HT1080 (cell line): Measurements from ENCODE around the genes DEFB119, DEFB121 and FOXS1.

GRCh38 chr20:29883951-29884933 lies 1373.2 kb upstream of the DEFB115 start:
RAMPAGE:
- cytosol, long total RNA, result no peak
- long total RNA, result no peak
- nucleus, long total RNA, result no peak

DNA sequence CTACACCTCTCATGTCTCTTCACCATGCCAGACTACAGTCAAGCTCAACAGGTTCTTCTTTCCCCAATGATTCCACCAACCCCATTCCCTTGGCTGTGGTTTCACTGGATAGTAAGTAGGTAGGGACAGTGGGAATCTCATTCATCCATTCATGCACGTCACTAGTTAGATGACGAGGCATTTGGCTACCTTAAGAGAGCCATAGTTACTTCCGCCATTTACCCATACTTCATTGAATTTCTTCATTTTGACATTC lies 744.9 kb upstream of the DEFB115 start:
RAMPAGE:
- cytosol, long total RNA, result no peak
- long total RNA, result no peak
- nucleus, long total RNA, result no peak

DNA sequence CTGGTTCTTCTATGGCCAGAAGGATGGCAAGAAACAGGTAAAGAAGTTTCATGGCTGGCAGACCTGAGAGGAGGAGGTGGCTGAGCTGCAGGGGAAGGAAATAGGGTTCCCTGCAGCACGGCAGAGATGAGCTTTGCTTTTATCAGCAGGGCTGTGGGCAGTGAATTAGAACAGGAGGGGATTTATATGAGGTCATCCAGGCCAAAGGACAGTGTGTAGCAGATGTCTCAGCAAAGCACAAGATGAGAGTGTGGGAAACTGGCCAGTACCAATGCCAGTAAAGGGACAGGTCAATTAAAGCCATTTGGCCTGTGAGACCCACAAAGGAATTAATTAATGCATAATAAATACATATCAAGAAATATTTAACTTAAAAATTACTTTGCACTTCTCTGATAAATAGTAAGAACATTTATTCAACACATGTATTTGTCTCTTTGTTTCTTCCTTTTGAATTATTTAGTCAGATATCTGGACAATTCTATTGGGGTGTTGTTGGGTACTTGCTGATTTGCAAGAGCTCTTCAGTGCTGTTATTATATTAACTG lies at the start of gene DEFB119:
TSS of gene DEFB119 (minus strand) at position 159 of the 548 bp plus-strand sequence.
RAMPAGE:
- cytosol, long total RNA, result no peak
- long total RNA, result no peak
- nucleus, long total RNA, result no peak

RAMPAGE:
- cytosol, long total RNA, result no peak
- long total RNA, result no peak
- nucleus, long total RNA, result no peak
These were observed at the start of gene DEFB121 for GRCh38 chr20:31406061-31406662. TSS of gene DEFB121 (minus strand) at chr20:31406215.

GRCh38 chr20:31488118-31488553 lies 13.0 kb downstream of the REM1 start:
RAMPAGE:
- cytosol, long total RNA, result no peak
- long total RNA, result no peak
- nucleus, long total RNA, result no peak

RAMPAGE:
- cytosol, long total RNA, result no peak
- long total RNA, result no peak
- nucleus, long total RNA, result no peak
These were observed 23.9 kb downstream of the MCTS2 start for GRCh38 chr20:31570833-31571718.

RAMPAGE:
- cytosol, long total RNA, result no peak
- long total RNA, result no peak
- nucleus, long total RNA, result no peak
These were observed 3.2 kb downstream of the ID1 start for GRCh38 chr20:31608047-31608960.

DNA sequence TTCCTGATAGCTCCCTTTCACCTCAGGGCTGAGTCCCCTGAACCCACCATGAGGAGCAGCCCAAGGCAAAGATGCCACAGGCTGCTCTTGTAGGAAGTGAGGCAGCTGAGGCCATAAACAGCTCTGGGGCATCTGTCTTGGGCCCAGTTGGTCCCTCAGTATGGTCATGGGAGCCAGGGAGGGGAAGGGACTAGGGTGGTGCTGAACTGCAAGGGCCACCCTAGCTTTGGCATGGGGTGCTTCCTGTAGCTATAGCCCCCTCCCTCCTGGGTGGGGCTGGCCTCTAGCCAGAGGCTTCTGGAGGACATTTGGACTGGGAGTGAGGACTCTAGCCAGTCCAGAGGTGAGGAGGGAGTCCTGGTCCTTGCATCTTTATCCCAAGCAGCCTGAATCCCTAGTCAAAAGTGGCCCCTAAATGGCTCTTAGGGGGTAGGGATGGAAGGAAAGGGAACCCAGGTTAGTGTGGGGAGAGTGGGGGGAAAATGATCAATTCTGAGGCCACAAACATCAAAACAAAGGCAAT lies 27.4 kb downstream of the COX4I2 start:
RAMPAGE:
- cytosol, long total RNA, result no peak
- long total RNA, result no peak
- nucleus, long total RNA, result no peak

GRCh38 chr20:31665638-31666153 lies 28.0 kb downstream of the COX4I2 start:
RAMPAGE:
- cytosol, long total RNA, result no peak
- long total RNA, result no peak
- nucleus, long total RNA, result no peak

RAMPAGE:
- cytosol, long total RNA, result no peak
- long total RNA, result no peak
- nucleus, long total RNA, result no peak
These were observed 3.3 kb downstream of the MYLK2 start for GRCh38 chr20:31822189-31823064.

DNA sequence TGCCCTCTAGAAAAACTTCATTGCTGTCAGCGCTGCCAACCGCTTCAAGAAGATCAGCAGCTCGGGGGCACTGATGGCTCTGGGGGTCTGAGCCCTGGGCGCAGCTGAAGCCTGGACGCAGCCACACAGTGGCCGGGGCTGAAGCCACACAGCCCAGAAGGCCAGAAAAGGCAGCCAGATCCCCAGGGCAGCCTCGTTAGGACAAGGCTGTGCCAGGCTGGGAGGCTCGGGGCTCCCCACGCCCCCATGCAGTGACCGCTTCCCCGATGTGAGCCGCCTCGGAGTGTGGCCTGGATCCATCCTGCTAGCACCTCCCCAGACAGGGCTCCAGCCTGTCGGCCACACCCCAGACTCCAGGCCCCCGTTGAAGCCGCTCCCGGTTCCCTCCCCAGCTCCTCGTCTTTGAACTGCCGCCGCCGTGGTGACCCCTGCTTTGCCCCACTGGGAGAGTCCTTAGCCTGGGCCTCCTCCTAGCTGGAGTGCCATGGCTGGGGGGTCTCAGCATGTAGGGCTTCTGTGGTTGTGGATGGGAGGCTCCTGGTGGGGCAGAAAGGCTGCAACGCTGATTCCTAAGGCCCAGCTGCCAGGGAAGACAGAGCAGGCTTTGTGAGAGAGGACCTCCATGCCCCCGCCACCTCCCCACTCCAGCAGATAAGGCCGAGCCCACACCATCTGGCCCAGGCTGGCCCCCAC lies 11.6 kb downstream of the FOXS1 start:
RAMPAGE:
- cytosol, long total RNA, result no peak
- long total RNA, result no peak
- nucleus, long total RNA, result no peak

DNA sequence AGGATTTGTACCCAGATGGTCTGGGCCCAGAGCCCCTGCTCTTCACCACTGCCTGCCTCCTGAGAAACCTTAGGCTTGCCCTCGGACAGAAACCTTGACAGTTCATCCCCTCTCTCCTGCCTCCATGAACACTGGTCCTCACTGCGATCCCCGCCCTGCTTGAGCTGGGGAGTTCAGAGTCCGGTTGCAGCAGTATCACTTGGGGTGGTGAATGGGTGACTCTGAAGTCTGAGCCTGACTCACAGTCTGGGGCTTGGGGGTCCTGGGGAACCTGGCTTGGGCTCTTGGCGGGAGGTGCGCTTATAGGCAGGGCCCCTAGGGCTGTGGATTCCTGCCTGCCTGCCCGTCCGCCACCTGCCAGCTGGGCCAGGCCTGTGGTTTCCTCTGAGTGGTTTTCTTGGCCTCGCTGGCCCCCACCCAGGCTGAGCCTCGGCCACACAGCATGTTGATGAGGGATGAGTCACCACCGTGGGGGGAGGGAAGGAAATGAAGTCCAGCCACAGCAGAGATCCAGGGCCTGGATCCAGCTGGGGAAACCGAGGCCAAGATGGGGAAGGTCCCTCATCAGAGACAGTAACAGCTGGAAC lies 9.4 kb downstream of the FOXS1 start:
RAMPAGE:
- cytosol, long total RNA, result no peak
- long total RNA, result no peak
- nucleus, long total RNA, result no peak

DNA sequence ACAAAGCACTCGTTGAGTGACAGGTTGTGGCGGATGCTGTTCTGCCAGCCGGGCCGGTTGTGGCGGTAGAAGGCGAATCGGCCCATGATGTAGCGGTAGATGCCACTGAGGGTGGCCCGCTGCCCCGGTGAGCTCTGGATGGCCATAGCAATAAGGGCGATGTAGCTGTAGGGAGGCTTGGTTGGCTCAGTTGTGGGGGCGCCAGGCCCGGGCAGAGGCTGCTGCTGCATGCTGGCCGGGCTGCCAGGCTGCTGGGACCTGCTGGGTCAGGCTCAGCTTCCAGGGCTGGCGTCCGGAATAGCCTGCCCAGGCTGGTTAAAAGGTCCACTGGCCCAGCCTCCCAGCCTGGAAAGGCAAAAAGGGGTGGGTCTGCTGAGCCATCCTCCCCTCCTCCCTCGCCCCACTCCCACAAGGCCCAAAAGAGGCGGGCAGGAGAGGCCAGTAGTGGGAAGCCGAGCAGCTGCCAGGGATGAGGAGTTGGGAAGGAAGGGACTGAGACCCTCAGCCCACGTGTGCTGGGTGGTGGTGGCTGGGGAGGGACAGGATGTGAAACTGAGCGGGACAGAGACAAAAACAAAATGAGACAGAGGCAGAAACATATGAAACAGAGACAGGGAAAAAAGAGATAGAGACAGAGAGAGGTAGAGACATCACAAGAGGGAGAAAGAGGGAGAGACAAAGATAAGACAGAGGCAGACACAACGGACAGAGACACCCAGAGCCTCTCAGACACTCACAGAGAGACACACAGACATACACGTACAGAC lies at the start of gene FOXS1:
TSS of gene FOXS1 (minus strand) at position 292 of the 767 bp plus-strand sequence.
RAMPAGE:
- cytosol, long total RNA, result no peak
- long total RNA, result no peak
- nucleus, long total RNA, result no peak

GRCh38 chr20:32054939-32055533 lies 3.0 kb downstream of the HCK start:
RAMPAGE:
- cytosol, long total RNA, result no peak
- long total RNA, result no peak
- nucleus, long total RNA, result no peak

DNA sequence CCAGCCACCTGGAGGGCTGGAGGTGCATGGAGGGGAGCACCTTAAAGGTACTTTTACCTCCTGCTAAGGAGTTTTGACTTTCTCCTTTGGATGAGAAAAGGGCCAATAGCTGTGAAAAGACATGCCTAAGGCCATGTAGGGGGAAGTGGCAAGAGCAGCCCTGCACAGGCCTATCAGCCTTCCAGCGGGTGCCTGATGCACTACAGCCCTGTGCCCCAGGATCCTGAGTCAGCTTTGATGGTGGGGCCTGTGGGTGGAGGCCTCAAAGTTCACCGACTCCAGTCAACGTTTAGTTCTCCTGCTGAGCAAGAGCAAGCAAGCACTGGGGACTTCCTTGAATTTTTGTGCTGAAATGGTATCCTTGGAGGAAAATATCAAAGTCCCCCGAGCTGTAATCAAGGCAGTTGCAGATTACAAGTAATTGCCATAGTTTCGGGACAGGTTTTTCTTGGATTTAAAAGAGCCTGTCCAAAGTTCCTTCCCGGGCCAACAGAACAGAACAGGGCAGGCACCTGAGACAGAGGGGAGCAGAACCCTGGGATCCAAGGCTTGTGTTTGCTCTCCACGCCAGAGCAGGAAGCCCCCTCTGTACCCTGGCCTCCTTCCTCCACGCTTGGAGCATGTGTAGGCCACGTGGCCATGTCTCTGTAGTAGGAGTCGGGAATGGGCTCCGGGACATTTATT lies 25.5 kb downstream of the PLAGL2 start:
RAMPAGE:
- cytosol, long total RNA, result no peak
- long total RNA, result no peak
- nucleus, long total RNA, result no peak

DNA sequence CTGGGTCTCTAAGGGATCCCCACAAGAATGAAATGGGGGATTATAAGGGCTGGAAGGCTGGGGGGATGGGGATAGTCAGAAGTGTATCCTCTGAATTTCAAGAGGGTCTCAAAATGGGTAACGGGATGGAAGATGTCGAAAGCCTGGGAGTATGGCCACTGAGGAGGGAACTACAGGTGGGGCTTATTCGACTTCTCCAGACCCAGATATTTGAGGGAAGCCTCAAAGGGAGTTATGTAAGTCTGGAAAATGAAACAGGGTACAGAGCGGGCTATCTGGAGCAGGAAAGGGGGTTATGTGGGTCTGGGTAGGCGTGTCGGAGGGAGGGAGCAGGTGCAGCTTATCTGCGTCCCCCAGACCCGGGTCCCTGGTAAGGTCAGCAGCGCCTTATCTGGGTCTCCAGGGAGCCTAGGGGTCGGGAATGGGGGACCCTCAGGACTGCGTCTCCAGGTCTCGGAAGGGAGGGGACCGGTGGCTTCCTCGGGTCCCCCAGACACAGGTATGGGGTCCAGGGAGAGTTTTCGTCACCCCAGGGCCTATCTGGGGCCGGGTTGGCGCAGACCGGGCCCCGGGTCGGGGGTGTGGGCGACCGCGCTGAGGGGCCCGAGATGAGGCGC lies 502 bp downstream of the PLAGL2 start:
RAMPAGE:
- cytosol, long total RNA, result no peak
- long total RNA, result no peak
- nucleus, long total RNA, result no peak

GRCh38 chr20:32315961-32316658 lies 38.7 kb downstream of the KIF3B start:
RAMPAGE:
- cytosol, long total RNA, result no peak
- long total RNA, result no peak
- nucleus, long total RNA, result no peak

DNA sequence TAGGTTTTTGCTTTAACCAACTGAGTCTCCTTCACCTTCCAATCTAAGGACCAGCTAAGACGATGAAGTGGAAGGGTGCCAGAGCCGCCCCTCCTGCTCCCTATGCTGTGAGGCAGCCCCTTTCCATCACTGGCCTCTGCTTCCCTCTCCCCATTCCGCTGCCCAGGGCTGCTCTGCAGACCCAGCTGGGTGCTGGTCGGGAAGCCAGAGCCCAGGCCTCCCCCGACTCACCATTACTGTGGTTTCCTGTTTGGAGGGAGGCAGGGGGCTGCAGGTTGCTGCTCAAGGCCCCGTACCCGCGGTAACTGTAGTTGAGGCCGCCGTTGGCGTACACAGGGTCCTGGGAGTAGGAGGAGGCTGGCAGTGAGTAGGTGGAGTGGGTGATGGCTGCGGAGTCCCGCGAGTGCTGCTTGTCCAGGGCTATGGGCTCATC lies 93.9 kb downstream of the ASXL1 start:
RAMPAGE:
- cytosol, long total RNA, result no peak
- long total RNA, result no peak
- nucleus, long total RNA, result no peak

DNA sequence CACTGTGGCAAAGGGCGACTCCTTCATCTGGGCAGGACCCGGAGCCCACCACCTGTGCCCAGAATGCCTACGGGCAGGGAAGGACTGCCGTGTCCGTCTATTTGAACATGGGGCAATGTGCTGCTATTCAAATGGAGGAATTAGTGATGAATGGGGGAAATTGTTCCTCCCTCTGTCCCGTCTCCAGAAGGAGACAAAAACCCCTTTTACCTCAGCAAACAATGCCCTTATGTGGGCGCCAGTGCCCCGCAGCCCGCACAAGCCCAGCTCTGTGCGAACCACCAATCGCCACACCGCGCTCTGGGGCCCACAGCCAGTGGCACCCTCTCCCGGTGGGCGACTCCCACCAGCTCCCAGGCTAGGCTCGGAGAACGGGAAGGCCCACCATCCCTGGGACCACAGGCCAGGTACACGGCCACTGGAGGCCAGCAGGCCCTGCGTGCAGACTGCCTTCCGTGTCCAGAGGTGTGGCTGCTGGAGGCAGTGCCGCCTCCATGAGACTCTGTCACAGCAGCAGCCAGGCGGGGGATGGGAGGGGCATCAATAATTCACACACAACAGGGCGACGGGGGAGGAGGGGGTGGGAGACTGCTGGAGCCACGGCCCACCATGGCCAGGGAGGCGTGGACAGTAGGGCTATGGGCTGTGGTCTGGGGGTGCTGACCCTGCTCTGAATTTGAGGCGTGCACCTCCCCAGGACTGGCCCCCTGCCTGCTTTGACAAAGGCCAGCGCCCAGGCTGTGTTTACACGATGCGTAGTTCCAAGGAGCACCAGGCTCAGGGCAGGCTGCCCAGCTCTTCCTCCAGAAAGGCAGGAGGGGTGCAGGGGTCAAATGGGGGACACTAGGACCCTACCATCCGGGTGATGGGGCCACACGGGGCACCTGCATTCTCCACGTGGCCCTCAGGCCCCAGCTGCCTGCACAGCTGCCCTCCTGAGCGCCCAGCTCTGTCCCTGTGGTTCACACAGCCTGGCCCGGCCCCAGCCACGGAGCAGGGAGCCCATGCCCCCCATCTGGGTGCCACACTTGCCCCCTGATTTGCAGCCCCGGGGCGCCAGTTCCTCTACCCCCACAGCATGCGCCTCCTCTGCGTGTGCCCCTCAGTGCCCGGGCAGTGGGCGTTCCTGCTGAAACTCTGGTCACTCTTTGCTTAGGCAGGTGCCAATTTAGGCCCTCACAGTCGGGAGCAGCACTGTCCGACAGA lies 105.8 kb downstream of the ASXL1 start:
RAMPAGE:
- cytosol, long total RNA, result no peak
- long total RNA, result no peak
- nucleus, long total RNA, result no peak

GRCh38 chr20:32473058-32473922 lies 111.8 kb downstream of the NOL4L start:
RAMPAGE:
- cytosol, long total RNA, result no peak
- long total RNA, result no peak
- nucleus, long total RNA, result no peak